Skeletal muscle satellite cell (primary cell): ENCODE data around the genes ELL and FKBP8.

DNA sequence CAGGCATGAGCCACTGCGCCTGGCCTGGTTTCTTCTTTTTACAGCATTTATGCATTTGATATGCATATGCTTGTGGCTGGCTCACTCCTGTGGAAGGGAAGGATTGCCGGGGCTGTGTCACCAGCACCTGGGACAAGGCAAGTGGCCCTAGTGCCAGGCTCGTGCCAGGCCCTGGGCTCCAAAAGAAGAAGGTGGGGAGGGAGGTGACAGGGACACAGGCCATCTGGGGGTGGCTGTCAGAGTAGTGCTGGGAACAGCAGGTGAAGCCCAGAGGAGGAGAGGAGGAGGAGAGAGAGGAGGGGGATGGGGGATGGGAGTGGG lies 18.8 kb downstream of the LSM4 start:
- CAGE, long polyA plus RNA = no peak

DNA sequence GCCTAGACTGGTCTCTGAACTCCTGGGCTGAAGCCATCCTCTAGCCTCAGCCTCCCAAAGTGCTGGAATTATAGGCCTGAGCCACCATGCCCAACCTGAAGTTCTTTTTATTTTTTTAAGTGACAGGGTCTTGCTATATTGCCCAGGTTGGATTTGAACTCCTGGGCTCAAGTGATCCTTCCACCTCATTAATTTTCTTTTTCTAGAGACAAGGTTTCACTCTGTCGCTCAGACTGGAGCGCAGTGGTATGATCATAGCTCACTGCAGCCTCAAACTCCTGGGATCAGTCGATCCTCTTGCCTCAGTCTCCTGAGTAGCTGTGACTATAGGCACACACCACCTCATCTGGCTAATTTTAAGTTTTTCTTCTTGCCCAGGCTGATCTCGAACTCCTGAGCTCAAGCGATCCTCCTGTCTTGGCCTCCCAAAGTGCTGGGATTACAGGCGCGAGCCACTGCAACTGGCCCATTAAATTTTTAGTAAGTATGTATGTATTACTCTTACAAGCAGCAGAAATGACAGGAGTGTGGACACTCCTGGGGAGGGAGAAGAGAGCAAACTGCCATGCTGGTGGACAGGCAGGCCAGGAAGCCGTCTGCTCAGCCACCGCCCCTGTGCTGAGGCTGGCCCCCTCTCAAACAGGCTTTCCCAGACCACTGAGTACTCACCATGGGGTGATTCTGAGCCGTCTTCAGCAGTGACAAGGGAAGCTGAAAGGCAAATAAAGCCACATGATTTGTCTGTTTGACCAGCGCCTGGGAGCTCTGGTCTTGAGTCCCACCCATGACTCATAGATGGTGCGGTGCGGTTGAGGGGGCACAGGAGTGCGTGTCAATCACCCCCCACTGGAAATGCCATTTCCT lies 7.3 kb downstream of the LSM4 start:
- CAGE, long polyA plus RNA = no peak

DNA sequence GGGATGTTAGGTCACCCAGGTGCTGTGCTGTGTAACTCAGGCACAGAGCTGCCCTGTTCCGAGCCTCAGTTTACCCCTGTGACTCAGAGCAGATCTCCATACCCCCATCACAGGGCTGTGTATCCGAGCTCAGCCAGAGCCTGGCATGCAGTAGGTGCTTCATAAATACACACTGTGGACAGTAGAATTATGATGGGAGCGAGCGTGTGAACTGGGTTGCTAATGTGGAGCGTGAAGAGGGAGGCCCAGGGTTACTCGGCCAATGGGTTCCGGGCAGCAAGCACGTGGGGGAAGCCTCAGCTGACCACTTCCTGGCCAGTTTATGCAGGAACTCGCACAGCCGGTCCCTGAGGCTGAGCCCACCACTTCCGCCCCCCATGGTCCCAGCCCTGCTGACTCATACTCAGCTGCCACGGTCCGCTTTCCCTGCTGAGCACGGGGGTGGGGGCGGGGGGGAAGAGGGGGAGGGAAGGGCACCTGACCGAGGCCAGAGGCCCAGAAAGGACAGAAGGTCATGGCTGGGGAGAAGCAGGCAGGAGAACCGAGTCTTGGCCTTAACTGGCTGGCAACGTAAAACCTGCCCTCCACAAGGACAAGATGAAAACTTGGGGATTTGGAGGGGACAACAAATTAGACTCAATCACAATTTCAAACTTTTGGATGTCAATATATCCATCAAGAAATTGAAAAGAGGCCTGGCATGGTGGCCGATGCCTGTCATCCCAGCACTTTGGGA lies 11.6 kb upstream of the GDF15 start:
- CAGE, long polyA plus RNA = no peak

- CAGE, long polyA plus RNA = no peak
Observed at GRCh38 chr19:18392400-18393054, 4.9 kb downstream of the LRRC25 start.

GRCh38 chr19:18414120-18414768 lies 5.0 kb upstream of the SSBP4 start:
- CAGE, long polyA plus RNA = no peak

DNA sequence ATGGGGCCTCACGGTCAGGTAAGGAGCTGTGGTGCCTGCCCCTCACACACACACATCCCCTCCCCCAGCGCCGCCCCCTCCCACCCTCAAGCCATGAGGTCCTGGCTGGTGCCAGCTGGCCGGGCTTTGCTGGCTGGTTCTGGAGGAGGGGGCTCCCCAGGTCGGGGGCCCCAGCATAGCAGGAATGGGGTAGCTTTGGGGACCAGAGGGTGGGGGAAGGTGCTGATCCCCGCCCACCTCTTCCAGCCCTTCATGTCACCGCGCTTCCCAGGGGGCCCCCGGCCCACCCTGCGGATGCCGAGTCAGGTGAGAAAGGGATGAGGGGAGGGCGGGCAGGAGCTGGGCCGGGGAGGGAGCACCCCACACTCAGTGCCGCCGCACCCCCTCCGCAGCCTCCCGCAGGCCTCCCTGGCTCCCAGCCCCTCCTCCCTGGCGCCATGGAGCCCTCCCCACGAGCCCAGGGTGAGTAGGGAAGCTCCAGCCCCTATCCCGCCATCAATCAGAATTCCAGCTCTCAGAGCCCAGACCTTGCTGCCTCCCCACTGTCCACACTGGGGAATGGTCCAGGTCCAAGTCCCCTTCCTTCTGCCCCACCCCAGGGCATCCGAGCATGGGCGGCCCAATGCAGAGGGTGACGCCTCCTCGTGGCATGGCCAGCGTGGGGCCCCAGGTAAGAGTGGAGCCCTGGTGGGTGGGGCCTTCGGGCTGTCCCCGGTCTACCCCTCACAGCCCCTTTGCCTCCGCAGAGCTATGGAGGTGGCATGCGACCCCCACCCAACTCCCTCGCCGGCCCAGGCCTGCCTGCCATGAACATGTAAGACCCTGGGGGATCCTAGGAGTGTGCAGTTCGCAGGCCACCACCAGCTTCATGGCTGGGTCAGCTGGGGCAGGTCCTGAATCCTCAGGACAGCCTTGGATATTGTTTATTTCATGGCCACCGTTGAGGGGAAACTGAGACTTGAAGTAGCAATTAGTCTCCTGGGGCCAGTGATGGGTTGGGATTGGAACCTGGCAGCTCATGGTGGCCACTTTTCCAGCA lies 6.2 kb downstream of the ISYNA1 start:
- CAGE, long polyA plus RNA = no peak

DNA sequence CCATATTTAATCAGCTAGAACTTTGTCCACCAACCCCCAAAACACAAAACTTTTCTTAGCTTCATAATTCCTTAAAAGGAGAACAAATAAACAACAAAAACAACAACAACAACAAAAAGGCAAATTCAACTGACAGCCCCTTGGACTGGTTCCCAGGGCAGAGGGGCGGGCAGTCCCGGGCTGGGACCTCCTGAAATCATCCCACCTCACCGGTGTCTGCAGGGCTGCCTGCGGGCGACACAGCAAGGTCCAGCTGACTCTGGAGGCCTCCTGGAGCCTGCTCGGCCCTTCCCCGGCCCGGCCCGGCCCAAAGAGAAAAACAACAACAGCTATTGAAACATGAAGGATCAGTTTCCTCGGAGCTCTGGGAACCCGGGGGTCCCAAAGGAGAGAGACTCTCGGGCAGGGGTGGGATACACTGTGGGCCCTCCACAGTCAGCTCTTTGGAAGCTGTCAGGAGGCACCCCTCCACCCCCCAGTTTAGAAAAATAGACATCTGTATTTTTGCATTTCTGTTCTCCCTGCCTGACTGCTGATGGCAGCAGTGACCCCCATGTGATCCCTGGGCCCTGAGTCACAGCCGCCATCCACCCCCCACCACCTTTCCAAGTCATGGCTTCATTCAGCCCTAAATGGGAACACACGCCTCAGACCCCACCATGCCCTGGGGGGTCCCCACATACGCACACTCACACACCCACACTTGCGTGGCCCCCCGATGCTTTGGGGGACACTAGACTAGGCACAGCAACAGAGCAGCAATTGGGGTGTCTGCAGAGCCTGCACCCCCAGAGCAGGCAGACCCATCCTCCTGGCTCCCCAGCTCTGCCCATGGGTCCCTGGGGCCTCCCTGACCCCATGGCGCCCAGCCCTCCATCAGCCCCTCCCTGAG lies 5.2 kb upstream of the ISYNA1 start:
- CAGE, long polyA plus RNA = no peak

DNA sequence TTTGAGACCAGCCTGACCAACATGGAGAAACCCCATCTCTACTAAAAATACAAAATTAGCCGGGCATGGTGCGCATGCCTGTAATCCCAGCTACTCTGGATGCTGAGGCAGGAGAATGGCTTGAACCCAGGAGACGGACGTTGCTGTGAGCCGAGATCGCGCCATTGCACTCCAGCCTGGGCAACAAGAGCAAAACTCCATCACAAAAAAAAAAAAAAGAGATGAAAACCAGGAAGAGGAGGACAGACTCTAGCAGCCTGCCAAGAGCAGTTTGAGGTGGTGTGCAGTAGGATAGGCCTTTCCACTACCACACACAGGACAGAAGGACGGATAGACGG lies 17.9 kb upstream of the ISYNA1 start:
- CAGE, long polyA plus RNA = no peak

DNA sequence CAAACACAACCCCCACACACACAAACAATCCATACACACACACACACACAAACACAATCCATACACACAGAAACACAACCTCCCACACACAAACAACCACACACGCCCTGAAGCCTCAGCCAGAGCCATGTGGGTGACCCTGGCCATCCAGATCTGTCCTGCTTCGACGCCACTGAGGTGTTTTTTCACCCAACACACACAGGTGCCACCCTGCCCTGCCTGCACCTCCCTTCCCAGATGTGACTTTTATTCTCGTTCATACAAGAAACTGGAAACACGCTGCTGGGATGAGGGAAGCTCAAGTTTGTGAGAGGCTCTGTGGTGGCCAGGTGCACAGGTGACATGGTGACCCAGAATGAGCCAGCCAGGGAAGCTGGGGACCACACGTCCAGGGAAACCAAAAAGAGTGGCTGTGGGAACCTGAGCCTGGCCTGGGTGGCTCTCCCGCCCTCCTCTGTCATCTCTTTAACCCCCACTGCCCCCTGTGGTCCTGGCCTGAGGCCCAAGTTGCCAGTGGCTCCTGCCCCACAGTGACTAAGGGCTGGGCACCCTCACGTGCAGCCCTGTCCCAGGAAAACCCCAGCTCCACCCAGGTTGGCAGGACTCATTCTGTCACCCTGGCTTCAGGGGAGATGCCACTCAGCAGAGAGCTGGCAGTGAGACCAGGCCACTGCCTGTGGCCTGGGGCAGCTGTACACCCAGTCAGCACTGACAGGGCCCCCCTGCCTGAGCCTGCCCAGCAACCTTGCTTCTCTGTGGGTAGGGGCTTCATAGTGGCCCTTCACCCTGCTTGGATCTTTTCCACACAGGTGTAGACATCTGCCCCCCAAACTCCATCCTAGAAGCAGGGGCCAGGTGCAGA lies 30.5 kb upstream of the ISYNA1 start:
- CAGE, long polyA plus RNA = no peak

DNA sequence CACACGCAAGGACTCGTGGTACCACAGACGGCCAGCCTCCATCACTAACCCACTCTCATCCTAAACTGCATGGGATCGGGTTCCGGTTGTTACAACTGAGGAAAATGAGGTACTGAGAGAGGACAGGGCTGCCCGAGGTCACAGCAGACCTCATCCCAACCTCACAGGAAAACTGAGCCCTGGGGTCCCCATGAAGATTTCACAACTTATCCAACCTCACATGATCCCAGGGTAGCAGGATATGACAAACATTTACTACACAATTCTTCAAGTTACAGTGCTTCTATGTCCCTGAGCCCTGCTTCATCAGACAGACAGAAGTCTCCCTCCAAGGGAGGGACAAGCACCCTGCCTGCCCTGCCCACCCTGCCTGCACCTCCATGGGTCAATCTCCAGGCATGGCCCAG lies 38.4 kb downstream of the ELL start:
- CAGE, long polyA plus RNA = no peak

GRCh38 chr19:18512768-18513375 lies 9.0 kb downstream of the ELL start:
- CAGE, long polyA plus RNA = no peak

GRCh38 chr19:18519769-18520476 lies 1.9 kb downstream of the ELL start:
- CAGE, long polyA plus RNA = no peak

- CAGE, long polyA plus RNA = no peak
Observed at GRCh38 chr19:18520477-18521155, 1.3 kb downstream of the ELL start.

GRCh38 chr19:18521156-18521712 lies 636 bp downstream of the ELL start:
- CAGE, long polyA plus RNA = no peak

- CAGE, long polyA plus RNA = start-site peak on the minus strand at chr19:18522063-18522072, 283 and 226 reads in 2 replicates
Observed at GRCh38 chr19:18521713-18522915, at the start of gene ELL. Gene ELL (minus strand): TSS chr19:18522070.

GRCh38 chr19:18542359-18542662 lies 1.1 kb downstream of the FKBP8 start:
- CAGE, long polyA plus RNA = no peak

DNA sequence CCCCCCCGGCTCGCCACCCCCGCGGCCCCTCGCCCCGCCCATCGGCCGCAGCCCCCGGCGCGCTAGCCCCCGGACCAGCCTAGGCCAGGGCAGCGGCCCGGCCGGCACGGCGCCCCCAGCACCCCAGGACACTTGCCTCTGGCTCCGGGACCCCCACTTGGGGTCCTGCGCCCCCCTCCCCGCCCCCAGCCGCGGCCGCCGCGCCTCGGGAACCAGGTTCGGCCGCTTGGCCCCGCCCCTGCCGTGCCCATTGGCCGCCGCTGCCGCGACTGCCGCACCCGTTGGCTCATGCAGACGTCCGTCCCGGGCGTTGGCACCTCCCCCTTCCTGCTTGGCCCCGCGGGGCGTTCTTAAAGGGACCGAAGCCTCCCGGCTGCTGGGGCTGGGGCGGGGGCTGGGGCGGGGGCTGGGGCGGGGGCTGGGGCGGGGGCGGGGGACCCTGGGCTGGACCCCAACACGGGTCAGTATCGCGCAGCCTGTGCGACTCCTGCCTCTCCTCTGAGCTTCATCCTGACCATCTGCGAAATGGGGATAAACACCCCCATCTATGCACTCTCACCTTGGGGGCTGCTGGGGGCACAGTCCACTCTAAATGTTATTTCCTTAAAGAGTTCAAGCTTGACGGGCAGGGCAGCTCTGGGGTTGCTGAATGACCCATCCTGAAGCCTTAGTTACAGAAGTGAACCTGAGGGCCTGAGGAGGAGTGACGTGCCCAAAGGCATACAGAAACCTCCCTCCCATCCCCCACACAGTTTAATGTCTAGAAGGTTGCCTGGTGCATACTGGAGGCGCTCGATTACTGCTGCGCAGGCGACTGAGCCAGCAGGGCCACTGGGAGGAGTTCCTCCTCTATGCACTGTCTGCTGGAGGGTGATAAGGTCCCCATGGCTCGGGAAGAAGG lies at the start of gene FKBP8:
Gene FKBP8 (minus strand): TSS at position 224 of the 901 bp plus-strand sequence.
- CAGE, long polyA plus RNA = start-site peak on the minus strand centred at position 187 of the sequence, 96 bp wide, 6,957 and 3,066 reads in 2 replicates

DNA sequence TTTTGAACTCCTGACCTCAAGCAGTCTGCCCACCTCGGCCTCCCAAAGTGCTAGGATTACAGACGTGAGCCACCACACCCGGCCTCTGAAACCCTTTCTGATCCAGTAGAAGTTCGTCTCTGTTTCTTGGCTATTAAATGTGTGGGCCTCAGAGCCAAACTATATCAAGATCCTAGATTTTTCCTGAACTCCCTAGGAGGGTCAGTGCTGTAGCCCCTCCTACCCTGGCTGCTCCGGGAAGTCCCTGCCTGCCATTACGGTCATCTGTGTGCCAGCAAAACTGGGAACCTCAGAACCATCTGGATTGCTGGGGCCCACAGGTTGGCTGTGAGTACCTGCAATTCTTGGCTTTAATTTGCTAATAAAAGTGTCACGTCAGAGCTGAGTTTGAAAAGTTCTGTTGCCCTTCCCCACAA lies 2.6 kb downstream of the KXD1 start:
- CAGE, long polyA plus RNA = no peak

DNA sequence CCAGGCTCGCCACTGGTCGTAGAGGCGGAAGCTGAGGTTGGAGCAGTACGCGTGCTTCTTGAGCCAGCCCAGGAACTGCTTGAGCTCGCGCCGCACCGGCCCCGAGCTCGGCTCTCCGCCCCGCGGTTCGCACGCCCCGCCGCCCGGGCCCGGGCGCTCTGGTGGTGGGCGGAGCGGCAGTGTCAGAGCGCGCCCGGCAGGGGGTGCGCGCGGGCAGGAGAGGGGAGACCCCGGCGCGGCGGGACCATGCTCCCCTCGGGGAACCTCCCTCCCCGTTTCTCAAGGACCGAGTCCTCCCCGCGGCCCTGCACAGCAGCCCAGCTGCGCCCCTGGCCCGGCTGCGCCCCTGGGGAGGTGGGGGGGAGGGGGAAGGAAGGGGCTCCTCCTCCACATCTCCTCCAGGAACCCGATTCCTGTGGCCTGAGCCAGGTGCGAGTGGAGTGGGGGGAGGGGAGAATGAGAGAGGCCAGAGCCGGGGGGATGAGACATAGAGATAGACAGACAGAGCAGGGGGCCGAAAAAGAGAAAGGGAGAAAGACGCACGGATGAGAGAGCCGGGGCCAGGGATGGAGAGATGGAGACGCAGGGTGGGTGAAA lies 5.8 kb downstream of the REX1BD start:
- CAGE, long polyA plus RNA = no peak

DNA sequence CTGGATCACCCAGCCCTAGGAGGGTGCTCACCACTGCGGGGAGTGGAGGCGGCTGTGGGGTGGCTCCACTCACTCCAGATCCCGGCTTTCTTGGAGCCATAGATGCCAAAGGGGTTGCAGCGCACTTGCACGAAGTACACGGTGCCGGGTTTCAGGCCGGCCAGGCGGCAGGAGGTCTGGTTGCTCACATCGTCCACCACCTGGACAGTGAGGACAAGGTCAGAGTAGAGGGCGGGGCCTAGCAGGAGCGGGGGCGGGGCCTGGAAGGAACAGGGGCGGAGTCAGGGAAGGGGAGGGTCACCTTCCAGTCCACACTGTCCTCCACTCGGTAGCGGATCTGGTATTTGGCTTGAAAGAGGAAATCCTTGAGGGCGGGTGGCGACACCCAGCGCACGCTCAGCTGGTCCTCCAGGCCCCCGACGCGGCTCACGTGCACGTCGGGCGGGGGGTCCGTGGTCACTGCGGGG lies 8.0 kb downstream of the REX1BD start:
- CAGE, long polyA plus RNA = no peak